Fallopian tube (tissue), 1 donor: Measurements from ENCODE around the gene RGS9.

GRCh38 chr17:64507118-64507257 lies 211 bp downstream of the CEP95 start:
- PRO-cap, result no peak

DNA sequence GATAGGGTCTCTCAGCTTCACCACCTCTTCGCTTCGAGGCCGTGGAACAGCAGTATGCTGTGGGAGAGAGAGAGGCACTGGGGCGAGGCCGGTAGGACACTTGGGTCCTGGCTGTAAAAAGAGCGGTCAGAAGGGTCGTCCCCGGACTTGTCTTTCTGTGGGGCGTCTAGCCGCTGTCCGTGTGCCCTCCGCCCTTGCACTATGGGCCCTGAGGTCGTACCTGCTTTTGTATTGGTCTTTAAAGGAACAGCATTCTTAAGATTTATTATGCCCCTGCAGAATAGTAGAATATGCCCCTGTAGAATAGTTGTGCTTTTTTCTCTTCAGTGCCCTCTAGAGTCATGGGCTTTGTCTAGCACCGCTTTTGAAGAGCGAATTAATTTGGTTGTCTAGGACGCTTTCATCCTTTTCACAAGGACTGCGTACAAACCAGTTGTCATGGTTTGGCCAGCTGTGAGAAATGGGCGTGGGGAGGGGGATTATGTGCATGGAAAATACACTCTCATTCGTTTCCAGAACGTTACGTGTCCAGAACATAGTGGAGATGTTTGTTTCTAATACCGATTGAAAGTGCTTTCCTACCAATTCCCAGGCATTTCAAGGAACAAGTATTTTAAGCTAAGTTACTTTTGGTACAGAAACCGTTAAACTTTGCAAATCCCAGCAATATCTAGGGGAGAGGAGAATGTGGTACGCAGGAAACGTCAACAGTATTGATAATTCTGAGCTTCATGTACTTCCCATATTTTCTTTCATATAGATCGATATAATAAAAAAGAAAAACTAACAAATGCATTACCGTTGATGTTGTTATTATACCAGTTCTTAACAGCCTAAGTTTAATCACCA lies 705 bp downstream of the CEP95 start:
- PRO-cap, result bidirectional peak, plus-strand start at position 459 of the sequence, minus-strand start at position 305 of the sequence

- PRO-cap, result no peak
These were observed 50.3 kb downstream of the SMURF2 start for GRCh38 chr17:64611717-64612203.

- PRO-cap, result unidirectional peak, minus-strand start at chr17:64660321
These were observed 2.0 kb downstream of the SMURF2 start for GRCh38 chr17:64660068-64660520.

DNA sequence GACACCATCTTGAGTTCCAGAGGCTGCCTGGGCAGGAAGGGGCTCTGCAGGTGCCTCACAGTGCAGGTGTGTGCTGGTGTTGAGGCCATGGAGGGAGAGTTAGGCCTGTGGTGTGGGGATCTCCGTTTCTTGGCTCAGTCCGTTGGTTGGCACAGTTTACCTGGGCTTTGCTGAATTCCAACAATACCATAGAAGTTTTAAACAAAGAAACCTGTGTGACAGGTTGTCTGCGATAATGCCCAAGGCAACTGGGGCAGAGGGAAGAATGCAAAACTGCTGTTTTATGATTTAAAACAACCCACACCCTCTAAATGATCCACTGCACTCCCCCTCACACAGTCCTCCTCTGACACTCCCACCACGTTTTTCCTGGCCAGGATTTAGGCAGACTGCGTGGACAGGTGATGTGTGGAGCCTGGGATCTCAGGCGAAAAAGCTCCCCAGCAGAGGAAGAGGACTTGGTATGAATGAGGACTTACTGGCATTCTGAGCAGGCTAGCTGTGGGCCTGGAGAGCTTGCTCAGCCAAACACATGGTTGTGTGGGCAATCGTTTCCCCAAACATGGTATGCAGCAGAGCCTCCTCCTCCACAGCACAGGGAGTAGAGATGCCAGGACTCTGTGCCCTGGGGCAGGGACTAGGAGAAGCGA lies 104.1 kb downstream of the LRRC37A3 start:
- PRO-cap, result unidirectional peak, minus-strand start at position 144 of the sequence

GRCh38 chr17:64974892-64975898 lies 55.9 kb upstream of the LRRC37A3 start:
- PRO-cap, result bidirectional peak, plus-strand start at chr17:64975721, minus-strand start at chr17:64975458

DNA sequence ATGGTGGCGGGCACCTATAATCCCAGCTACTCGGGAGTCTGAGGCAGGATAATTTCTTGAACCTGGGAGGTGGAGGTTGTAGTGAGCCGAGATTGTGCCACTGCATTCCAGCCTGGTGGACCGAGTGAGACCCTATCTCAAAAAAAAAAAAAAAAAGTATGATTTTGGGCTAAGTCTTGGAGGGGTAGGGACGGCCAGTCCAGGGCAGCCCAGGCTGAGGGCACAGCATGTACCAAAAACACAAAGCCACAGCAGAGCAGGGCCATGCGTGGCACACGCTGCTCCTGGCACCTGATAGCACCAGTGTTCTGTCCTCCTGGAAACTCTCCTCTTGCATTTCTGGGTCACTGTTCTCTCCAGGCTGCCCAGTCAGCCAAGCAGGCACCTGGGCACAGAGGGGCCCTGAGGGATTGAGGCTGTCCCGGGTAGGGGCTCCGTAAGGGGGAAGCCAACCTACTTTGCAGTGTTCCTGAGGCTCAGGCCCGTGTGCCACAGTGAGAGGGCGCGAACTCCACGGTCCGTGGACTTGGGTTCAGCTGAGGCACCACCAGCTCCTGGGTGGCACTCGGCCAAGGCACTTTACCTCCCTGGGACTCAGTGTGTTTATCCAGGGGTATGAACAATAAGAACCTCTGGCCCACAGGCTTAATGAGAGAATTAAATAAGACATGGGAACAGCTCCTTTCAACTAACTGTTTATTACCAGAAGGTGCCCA lies 68.0 kb downstream of the GNA13 start:
- PRO-cap, result no peak

GRCh38 chr17:65122661-65123728 lies 14.2 kb upstream of the RGS9 start:
- PRO-cap, result bidirectional peak, plus-strand start at chr17:65123503, minus-strand start at chr17:65123411

DNA sequence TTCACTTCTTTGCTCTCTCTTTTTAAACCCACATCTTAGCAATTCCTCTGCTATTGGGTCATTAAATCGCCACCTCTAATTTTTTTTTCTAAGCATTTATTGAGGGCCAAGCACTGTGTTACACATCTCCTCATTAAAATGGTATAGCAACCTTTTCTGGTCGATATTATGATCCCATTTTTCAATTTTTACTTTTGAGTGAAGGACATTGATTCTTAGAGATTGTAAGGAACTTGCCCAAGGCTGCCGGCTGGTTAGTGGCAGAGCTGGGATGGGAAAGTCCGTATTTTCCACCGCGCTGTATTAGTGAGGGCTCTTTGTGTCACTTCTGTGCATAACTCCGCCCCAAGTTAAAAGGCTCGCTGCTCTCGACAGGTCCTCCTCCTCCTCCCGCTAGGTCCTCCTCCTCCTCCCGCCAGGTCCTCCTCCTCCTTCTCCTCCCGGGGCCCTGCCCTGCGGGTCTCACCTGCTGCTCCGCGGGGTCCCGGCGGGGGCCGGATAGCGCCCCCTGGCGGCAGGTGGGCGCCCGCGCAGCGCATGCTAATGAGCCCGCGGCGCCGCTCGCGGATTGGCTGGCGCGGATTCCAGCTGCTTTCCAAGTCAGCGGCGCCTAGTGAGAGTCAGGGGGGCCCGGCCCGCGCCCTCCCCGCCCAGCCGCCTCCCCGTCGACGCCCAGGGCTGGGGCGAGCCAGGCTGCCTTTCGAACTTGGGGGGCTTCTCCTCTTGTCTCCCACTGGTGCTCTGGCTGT lies at the start of gene RGS9:
TSS of gene RGS9 (plus strand) at position 599 of the 749 bp plus-strand sequence.
- PRO-cap, result bidirectional peak, plus-strand start at position 675 of the sequence, minus-strand start at position 464 of the sequence

DNA sequence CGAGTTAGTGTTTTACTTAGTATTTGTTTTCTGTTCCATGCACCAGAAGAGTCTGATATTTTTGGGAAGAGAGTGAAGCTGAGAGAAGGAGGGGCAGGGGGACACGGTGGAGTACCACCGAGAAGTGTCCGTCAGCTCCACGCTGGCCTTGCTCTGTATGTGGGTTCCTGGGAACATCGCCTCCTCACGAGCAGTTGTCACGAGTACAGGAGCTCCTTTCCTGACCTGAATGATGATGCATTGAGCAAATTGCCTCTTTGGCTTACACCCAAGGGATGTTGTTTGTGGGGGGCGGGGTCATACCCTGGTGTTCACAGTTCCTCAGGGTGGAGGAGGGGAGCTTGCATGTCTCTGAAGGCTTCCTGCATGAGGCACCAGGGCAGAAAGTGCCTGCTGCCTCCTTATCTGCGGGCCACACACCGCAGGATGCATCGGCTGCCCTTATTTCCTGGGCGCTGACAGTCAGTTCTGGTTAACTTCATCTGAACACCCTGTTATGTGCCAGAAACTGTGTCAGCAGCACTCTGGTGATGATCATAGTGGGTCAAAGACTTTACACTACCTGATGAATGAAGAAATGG lies 36.2 kb downstream of the RGS9 start:
- PRO-cap, result no peak

- PRO-cap, result no peak
These were observed 66.3 kb downstream of the AXIN2 start for GRCh38 chr17:65495150-65495578.

DNA sequence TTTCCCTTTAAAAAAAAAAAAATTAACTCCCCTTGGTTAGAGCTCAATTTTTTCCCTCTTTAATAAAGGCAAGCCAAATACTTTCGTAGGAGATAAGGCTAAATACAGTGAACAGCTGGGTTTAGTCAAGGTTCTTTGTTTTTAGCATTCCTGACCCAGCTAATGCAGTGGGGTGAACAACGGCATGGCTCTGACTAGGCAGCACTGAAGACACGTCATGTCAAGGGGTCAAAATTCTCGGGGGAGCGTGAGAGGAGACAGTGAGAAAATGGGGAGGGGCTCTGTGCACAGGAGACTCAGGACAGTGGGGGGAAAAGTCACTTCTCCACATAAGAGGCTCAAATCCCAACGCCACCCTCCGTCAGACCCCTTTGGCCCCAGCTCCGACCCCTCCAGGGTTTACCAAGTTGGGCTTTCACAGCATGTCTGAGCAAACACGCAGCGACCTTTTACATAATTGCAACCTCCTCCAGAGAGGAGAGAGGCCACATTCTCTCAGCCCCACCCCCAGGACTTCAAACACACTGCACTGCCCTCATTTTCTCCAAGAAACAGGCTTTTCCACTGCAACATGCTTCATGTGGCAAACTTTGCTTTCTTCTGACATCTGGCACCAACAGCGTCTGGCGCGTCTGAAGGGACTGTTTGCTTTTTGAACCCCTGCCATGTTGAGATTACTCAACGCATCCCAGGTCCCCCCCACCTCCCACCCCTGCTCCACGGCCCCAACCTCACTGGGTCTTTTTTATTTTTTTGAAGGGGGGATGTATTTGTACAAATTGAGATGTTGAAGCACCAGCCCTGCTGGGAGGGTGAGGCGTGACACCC lies 30.0 kb downstream of the AXIN2 start:
- PRO-cap, result no peak

DNA sequence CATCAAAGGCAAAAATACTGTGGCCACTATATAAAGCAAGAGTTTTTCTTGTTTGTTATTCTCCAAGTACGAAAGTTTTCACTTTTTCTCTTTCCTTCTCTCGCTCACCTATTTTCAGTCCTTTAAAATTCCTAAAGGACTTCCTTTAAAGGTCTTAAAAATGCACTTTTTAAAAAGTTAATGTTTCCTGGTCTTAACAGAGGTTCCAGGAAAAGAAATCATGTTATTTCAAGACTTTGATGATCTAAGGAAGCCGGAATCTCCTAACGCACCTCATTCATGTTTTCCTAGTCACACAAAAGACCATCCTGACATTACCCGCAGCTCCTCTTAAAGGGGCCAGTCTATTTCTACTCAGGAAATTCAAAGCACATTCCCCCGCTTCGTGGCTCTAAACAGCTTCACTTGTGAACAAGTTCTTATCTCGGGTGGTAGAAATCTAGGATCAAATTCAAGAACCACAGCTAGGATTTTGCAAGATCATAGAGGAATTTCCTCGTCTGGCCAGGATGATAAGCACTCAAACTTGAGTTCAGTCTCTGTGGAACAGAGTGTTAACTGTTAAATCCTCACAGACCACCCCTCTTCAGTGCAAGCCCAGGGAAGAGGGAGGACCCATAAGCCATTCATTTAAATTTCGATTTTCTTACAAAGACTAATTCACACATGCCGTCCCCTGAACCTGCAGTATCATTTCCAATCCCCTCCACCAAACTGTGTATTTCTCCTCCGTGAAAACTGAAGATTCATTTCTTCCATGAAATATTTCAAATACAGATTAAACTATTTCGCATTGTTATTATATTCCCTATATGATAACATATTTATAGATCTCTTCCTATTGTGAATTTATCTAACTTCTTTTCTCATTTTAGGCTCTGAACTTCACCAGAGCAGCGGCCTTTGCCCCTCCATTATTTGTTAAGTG lies 137.1 kb upstream of the AXIN2 start:
- PRO-cap, result no peak

GRCh38 chr17:66400955-66401859 lies 98.8 kb downstream of the PRKCA start:
- PRO-cap, result no peak

- PRO-cap, result unidirectional peak, plus-strand start at chr17:66415507
These were observed 113.0 kb downstream of the PRKCA start for GRCh38 chr17:66415329-66415837.

GRCh38 chr17:66565780-66566715 lies 263.6 kb downstream of the PRKCA start:
- PRO-cap, result no peak

DNA sequence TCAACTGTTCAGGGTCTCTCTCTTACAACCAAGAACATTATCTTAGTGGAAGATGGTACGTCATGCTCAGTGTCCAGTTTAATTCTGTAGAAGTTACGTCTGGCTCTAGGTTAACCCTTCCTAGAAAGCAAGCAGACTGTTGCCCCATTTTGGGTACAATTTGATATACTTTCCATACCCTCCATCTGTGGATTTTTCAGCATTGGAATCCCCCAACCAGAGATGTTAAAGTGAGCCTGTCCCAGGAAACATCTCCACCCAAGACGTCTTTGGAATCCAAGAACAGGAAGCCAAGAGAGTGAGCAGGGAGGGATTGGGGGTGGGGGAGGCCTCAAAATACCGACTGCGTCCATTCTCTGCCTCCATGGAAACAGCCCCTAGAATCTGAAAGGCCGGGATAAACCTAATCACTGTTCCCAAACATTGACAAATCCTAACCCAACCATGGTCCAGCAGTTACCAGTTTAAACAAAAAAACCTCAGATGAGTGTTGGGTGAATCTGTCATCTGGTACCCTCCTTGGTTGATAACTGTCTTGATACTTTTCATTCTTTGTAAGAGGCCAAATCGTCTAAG lies 30.6 kb upstream of the CACNG5 start:
- PRO-cap, result no peak

DNA sequence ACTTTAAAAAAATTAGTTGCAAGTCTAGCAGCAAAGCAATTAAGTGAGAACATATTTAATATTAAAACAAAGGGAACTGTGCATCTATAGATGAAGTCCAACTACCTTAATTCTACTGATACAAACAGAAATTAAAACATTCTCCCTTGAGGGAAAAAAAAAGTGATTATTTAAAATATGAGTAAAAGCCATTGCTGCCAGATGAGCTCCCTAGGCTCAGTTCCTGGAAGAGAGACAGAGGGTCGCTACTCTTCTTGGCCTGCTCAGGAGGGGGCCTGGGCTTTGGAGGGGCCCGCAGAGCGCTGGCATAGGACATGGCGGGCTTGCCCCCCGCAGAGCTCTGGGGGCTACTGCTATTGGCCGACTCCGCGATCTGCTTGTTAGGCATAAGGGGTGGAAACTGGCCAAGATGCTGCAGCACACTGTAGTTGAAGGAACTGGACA lies 33.8 kb downstream of the CACNG1 start:
- PRO-cap, result no peak

- PRO-cap, result no peak
These were observed 88.0 kb downstream of the HELZ start for GRCh38 chr17:67156927-67157373.

- PRO-cap, result no peak
These were observed 17.4 kb upstream of the HELZ start for GRCh38 chr17:67262309-67262885.